ENCODE measurements around the genes ENSG00000226690 and AGR2.

GRCh38 chr7:9863405-9863885 is 1076.5 kb downstream of the NDUFA4 start:
- RAMPAGE, long total RNA, result no peak
- RRBS, result no CpG with 5 or more reads among the region's 4 CpGs

GRCh38 chr7:9889201-9889748 is 1050.7 kb downstream of the NDUFA4 start:
- RAMPAGE, long total RNA, result no peak
- RRBS, result no CpG with 5 or more reads among the region's 3 CpGs

DNA sequence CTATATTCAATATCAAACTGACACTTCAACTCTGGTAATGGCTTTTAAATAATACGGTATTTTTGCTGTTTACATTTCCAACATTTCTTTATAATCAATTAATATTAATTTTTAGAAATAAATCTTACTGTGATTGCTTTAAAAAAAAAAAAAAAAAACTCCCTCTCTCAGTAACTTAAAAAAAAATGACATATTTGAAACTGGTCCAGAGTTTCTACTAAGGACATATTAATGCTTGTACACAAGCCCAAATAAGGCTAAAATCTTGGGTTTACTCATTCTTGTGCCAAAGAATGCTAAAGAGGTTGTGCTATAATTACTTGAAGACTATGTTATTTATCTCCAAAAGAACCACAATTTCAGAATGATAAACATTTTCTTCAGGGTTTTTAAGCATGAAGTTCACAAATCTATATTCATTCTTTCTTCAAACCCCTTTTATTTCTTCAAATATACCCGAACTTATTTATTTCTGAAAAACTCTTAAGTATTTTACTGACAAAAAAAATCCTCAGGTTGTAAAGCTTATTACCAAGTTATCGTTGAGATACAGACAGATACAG is 5.6 kb downstream of the NDUFA4 start:
- RAMPAGE, long total RNA, result no peak
- RRBS, result no CpG with 5 or more reads among the region's 3 CpGs

DNA sequence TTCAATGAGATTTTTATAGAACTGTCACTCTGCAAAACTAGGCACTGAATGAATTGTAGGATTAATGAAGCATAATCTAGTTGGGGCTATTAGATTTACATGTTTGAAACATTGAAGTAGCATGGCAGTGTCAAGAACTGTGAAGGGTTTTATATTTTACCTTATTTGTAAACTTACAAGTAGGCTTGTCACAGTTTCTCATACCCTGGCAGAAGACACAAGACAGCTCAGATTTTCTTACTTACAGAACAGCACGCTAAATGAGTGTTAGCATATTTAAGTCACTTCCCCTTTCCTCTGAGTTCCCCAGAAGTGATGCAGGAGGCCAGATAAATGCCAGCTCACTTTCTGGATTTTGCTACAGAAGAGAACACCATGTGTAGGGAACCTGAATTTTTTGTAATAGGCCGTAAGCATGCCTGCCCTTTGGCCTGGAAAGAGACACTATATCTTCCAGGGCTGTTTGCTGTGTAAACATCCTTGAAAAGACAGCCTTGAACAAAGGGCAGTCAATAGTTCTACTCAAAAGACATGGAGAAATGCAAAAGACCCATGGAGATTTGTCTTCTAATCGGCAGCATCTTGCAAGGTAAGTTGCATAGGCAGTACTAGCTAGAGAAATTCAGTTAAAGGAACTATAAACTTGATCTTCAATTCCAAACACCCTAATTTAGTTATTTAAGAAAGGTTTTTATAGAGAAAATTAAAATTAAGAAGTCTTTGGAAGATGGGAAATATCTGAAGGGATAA is 279.1 kb downstream of the PHF14 start:
- RAMPAGE, long total RNA, result no peak
- RRBS, result no CpG with 5 or more reads among the region's 3 CpGs

GRCh38 chr7:11792106-11792501 is 39.9 kb downstream of the THSD7A start:
- RAMPAGE, long total RNA, result no peak
- RRBS, result no CpG with 5 or more reads among the region's 5 CpGs

DNA sequence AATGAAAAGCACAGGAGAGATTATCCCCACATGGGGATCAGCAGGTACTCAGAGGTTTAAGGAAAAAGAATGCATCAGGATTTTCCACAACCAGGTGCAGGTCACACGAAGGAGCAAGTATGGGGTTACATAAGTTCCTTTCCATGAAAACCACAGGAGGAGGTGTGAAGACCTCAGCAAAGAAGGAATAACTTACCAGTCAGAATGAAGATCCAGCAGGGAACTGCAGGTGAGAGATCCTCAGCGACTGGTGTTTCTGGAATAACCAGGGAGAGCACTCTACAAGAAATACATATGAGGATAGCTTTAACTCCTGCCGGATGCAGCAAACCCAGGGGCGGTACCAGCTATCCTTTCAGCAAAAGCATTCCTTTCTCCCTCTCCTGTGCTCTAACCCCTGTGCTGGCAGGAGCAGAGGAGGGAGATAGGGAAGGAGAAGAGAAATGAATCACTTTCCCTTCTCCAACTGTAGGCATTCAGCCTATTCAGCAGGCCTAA is 116.6 kb upstream of the TMEM106B start:
- RAMPAGE, long total RNA, result no peak
- RRBS, result no CpG with 5 or more reads among the region's 4 CpGs

GRCh38 chr7:12214678-12215143 is 3.6 kb downstream of the TMEM106B start:
- RAMPAGE, long total RNA, result no peak

DNA sequence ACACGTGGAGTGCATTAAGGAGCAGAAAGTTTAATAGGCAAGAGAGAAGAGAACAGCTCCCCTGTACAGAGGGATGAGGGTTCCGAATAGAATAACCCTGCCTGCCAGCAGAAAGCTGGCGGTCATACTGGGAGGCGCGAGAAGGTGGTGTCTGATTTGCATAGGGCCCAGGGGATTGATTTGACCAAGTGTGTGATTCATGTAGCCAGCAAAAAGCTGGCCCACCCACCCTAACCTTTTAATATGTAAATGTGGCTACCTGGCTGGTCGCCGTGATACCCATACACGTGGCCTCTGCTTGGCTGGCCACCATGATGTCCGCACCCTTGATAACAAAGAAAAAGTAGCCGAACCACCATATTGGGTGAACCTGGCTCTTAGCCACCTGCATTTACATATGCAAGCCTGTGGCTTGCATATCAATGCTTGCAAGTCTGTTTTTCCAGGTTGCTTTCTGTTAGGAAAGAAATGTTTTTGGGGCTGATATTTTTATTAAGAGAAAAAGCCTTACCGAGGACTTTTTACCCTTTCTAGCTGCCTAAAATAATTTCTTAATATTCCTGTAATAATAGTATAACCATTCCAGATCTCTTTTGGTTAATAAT is 20.5 kb upstream of the VWDE start:
- RAMPAGE, long total RNA, result no peak
- RRBS, result no CpG with 5 or more reads among the region's 11 CpGs

DNA sequence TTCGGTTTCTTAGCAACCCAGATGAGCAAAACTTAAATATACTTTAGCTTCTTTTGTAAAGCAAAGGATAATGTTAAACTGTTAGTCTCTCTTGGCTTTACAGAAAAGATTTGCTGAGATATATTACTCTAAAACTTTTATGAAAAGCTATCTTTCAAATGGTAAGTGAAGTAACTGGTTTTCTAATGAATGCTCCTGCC is at the start of gene ENSG00000226690:
TSS of gene ENSG00000226690 (plus strand) at position 56 of the 200 bp plus-strand sequence.
- RAMPAGE, long total RNA, result no peak
- RRBS, result no CpG with 5 or more reads among the region's 1 CpG

DNA sequence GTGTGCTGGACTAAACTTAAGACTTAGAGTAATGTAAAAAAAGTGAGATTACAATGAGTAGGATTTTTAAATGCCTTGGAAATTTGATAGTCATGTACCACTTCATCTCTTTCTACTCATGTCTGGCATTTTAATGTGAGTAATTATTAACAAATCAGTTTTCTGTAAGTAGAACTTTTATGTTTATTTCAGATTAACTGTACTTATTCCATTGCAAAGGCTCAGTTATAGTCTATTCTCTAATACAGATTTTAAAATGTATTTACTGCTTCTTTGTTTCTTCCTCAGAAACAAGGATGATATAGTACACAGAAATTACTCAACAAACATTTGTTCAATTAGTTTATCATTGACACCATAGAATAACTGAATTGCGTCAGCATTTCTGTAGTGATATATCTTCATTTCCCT is 196.8 kb downstream of the ARL4A start:
- RAMPAGE, long total RNA, result no peak
- RRBS, result no CpG with 5 or more reads among the region's 1 CpG

DNA sequence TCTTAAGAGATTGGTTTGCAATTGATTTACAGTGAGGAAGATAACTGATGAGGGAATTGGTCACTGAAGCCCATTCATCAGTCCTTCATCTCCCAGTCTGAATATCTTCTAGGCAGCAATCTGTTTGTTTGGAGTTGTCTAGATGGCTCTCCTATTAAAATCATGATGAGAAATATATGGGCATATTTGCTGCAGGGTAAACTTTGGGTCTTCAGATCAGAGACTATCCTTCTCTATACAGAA is 473.8 kb downstream of the ARL4A start:
- RAMPAGE, long total RNA, result no peak

DNA sequence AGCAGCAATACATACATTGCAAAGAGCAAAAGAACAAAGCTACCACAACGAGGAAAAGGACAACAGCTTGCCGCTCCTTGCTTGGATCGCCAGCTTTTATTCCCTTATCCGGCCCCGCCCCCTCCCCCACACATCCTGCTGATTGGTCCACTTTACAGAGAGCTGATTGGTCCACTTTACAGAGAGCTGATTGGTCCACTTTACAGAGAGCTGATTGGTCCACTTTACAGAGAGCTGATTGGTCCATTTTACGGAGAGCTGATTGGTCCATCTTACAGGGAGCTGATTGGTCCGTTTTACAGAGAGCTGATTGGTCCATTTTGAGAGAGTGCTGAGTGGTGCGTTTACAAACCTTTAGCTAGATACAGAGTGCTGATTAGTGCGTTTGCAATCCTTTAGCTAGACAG is 165.3 kb downstream of the AGMO start:
- RAMPAGE, long total RNA, result no peak
- RRBS, result no CpG with 5 or more reads among the region's 9 CpGs

- RAMPAGE, long total RNA, result no peak
- RRBS, result no CpG with 5 or more reads among the region's 3 CpGs
Observed at GRCh38 chr7:16662271-16662937, 16.4 kb downstream of the BZW2 start.

- RAMPAGE, long total RNA, result no peak
- RRBS, result no CpG with 5 or more reads among the region's 5 CpGs
Observed at GRCh38 chr7:16665208-16665648, 19.2 kb downstream of the BZW2 start.

DNA sequence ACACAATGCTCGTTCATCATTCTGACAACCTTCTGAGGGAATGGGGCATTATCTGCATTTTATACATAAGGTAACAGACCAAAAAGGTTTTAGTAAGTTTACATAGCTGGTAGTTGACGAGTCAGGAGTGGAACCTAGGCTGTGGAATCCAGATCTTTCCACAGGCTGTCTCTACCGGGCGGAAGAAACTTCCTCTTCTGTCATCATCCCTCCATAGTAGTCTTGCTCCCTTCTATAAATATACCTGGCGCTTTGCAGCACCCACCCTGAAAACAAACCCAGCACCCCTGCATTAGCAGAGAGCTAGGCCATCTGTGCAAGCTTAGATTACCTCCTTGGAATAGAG is 1.3 kb downstream of the TSPAN13 start:
- RAMPAGE, long total RNA, result no peak
- RRBS, result no CpG with 5 or more reads among the region's 5 CpGs

DNA sequence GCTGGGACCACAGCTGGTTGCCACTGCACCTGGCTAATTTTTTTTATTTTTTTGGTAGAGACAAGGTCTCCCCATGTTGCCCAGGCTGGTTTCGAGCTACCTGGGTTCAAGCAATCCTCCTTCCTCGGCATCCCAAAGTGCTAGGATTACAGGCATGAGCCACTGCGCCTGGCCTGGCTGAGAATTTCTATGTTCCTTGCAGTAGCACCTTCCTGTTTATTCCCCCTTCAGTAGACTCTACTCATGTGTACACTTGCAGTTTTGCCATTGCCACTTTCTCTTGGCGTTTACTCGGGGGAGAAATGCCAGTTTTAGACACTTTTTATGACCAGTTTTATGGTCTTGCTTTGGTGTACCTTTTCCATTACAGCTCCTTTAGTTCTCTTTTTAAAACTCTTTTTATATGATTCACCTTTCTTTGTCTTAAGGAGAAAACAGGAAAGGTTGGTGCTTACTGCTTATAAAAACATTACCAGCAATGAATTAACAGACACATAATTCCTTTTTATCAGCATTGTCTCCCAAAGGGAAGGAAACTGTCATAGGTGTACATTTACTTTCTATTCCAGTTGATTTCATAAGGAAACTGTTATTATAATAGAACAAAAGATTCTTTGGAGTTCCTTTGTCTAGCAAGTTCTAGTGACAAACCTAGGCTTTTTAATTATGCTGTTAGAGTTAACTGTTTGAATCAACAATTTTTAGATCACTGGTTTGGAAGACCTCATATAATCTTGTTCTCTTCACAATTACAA is 11.9 kb downstream of the TSPAN13 start:
- RAMPAGE, long total RNA, result no peak
- RRBS, result no CpG with 5 or more reads among the region's 5 CpGs

DNA sequence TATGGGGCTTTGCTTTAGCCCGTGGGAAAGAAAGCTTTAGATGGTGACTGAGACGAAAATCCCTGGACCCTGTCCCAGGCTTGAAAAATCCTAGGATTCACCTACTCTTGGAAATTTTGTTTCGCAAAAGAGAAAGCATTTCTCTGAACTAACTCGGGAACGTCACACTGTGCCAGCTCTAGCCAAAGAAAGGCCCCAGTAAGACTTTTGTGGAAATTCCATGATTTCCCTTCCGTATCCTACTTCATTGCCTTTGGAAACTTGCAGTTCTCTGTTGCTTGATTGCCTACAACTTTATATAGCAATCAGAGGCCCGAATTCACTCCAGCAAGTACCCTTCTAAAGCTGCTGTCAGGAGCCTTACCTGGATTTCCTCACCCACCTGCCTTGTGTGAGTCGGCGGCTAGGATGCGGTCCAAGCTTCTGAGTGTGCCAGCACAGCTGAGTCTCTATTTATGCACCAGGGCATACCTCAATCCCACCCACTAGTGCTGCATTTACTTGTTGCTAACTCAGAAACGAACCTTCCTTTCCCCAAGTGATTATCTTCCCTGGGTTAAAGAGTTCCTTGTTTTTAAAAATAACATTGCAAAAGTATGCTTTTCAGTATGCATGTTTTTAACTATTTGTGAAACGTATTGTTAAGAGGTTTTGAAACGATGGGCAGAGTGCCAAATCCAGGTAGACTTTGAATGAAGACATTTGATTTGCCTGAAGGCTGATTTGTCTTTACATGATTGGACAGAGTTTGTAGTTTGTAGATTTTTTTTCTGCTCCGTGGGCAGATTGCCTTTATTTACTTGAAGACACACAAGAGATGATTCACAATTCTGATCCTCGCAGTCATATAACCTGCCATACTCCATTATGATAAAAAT is at the start of gene AGR2:
TSS of gene AGR2 (minus strand) at position 429 of the 878 bp plus-strand sequence.
- RAMPAGE, long total RNA, result no peak
- RRBS, result no CpG with 5 or more reads among the region's 15 CpGs

DNA sequence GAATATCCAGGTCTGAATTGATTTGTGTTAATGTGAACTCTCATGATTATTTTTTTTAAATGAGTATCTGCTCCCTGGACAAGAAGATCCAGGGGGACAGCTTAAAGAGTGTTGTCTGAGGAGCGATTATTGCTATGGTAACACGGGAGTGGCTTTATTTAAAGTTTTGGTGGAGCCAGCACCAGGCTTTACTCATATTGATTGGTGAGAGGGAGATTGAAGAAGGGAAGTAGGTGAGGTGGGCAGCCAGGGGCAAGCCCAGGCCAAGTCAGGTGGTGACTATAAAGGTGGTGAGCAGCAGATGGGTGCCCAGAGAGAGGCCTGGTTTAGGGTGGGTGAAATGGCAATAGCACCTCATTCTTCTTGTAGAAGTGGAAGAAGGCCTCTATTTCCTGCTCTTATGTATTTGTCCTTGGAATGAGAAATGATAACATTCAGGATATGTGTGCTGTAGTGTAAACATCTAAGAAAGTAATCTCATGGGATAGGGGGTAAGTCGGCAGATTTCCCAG is 10.3 kb upstream of the AGR2 start:
- RAMPAGE, long total RNA, result no peak
- RRBS, result no CpG with 5 or more reads among the region's 3 CpGs

GRCh38 chr7:17184790-17185220 is 113.6 kb upstream of the AHR start:
- RAMPAGE, long total RNA, result no peak
- RRBS, result no CpG with 5 or more reads among the region's 3 CpGs

GRCh38 chr7:17185581-17186037 is 112.8 kb upstream of the AHR start:
- RAMPAGE, long total RNA, result no peak
- RRBS, result no CpG with 5 or more reads among the region's 3 CpGs